AG04449 (cell line): ENCODE measurements around the genes CP and TM4SF4.

DNA sequence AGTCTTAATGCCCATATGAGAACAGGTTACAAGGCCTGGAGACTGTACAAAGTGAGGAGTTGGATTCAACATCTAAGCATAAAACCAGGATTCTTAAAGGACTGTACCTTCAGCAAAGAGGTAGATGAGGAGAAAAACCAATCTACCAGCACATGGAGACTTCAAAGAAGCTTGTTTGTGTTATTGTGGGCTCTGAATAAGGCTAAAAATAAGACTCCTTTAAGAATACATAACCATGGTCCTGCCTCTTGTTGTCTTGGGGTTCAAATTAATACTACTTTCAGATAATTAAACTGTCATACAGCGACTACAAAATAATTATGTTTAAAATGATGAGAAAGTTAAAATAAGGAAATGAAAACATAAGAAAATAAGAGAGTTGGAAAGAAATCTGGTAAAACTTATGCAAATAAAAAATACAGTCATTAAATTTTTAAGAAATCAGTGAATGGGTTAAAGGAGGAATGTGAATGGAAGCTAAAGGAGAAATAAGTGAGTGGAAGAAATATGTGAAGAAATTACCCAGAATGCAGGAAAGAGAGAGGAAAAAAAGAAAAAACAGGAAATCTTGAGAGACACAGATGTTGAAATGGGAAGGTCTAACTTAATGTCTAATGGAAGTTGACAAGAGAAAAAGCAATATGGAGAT, 10.2 kb downstream of the TRPC1 start:
- RRBS: no CpG with 5 or more reads among the region's 1 CpG

GRCh38 chr3:142820945-142821236, 68.0 kb downstream of the PCOLCE2 start:
- RRBS: no CpG with 5 or more reads among the region's 8 CpGs

- RRBS: no CpG with 5 or more reads among the region's 37 CpGs
Measured at GRCh38 chr3:142962617-142963053, 839 bp downstream of the PAQR9 start.

- RRBS: no CpG with 5 or more reads among the region's 6 CpGs
Measured at GRCh38 chr3:142987606-142987965, 13.8 kb upstream of the U2SURP start.

- RRBS: no CpG with 5 or more reads among the region's 6 CpGs
Measured at GRCh38 chr3:143517605-143517996, 330.7 kb downstream of the SLC9A9 start.

DNA sequence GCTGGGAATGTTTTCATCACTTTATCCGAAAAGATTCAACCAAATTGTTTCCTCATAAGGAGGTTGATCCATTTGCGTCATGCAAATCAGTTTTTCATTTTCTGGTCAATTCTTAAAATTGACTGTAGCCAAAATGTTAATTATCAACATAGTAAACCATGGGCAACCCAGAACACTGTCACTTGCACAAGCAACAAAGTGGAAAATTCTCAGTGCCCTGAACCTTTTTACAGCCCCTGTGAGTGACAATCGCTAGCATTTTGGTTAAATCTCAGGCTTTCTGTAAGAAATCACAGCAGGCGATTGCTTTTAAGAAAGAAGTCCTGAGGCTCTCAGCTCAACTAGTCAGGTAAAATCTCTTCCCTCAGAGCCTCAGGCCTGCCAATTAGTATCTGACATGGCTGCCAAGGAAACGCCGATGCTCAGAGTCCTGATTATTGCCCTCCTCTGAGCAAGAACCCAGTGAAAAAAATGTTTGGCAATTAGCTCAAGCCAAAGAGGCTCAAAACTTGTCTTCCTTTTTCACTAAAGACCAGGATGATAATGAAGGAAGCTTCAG, 530.7 kb downstream of the DIPK2A start:
- RRBS: no CpG with 5 or more reads among the region's 6 CpGs

DNA sequence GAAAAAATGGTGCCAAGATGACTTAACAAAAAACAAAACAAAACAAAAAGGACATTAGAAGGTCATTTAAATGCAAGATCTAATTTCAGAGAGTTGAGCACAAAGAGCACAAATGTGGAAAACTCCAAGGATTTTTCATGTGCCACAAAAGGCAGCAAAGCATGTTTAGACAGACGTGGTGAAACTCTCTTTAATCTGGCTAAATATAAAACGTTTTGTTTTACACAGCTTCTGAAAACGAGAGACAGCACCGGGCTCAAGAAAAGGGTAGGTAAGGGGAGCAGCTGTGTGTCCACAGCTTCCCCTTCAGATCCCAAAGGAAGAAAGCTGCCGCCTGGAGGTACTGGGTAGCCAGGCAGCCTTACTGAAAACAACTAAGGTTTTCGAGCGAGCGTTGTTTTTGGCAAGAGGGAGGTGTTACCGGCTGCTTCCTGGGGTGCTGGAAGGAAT, 953 bp downstream of the PLOD2 start:
- RRBS: no CpG with 5 or more reads among the region's 9 CpGs

- RRBS: no CpG with 5 or more reads among the region's 6 CpGs
Measured at GRCh38 chr3:146199608-146200294, 38.8 kb upstream of the PLOD2 start.

- RRBS: no CpG with 5 or more reads among the region's 1 CpG
Measured at GRCh38 chr3:146313782-146314353, 63.0 kb upstream of the PLSCR4 start.

- RRBS: no CpG with 5 or more reads among the region's 1 CpG
Measured at GRCh38 chr3:146540192-146540741, 4.1 kb downstream of the PLSCR1 start.

- RRBS: no CpG with 5 or more reads among the region's 2 CpGs
Measured at GRCh38 chr3:146903759-146904168, 298.6 kb upstream of the PLSCR5 start.

GRCh38 chr3:147393129-147394179, 12.9 kb downstream of the ZIC4 start:
- RRBS: 5% methylated on average over 40 of the region's 66 CpGs

- RRBS: no CpG with 5 or more reads among the region's 4 CpGs
Measured at GRCh38 chr3:147398981-147399664, 7.2 kb downstream of the ZIC4 start.

- RRBS: no CpG with 5 or more reads among the region's 4 CpGs
Measured at GRCh38 chr3:148975741-148976015, 15.7 kb upstream of the GYG1 start.

DNA sequence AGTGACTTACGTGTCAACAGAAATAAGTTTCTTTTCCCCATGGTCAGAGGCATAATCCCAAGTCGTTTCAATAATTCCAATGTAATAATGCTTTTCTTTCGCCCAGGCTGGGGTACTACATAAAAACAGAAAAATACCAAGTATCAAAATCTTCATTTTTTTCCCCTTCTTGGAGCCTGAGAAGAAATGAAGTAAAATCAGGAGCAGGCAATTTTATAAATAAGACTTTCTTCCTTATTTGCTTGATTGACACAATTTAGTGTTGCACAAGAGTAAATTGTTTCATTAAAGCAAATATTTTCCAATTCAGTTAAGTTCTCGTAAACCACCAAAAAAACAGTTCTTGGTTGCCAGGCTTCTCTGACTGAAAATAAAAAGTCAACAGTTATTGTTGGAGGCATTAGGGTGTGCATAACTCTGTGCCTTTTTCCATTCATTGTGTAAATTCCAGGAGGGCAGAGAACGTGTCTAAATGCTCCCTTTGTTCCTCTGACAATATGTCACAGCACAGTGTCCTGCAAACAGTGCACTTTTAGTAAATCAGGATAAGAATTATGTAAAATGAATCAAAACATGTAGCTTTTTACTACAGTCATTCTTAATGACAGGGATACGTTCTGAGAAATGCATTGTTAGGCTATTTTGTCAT, at the start of gene CP:
CP (minus strand) TSS at position 193 of the 649 bp plus-strand sequence.
- RRBS: no CpG with 5 or more reads among the region's 6 CpGs

GRCh38 chr3:149245711-149246009, 24.0 kb upstream of the CP start:
- RRBS: no CpG with 5 or more reads among the region's 1 CpG

GRCh38 chr3:149474361-149474975, at the start of gene TM4SF4:
TM4SF4 (plus strand) TSS chr3:149474697.
- RRBS: no CpG with 5 or more reads among the region's 6 CpGs